ENCODE measurements around a stretch of chr5.

- PRO-cap = no peak
Measured at GRCh38 chr5:59624054-59624808, 269.3 kb downstream of the PDE4D start.

- PRO-cap = no peak
Measured at GRCh38 chr5:59750301-59750759, 143.2 kb downstream of the PDE4D start.

DNA sequence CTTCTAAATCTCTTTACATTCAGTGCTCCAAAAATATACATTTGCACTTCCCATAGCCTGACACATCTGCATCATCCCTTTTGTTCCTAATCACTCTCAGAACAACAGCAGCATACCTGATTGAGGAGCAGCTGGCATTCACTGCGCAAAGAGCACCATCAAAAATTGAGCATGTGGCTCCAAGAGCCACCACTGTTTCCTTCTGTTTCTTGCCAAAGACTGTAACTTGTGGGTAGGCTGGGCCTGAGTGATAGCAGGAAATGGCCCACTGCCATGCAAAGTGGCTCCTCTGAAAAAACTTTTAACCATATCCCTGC is 355.2 kb upstream of the PDE4D start:
- PRO-cap = no peak

GRCh38 chr5:60507569-60508122 is 192.3 kb downstream of the DEPDC1B start:
- PRO-cap = no peak

- PRO-cap = no peak
Measured at GRCh38 chr5:60538977-60539671, 160.8 kb downstream of the DEPDC1B start.

DNA sequence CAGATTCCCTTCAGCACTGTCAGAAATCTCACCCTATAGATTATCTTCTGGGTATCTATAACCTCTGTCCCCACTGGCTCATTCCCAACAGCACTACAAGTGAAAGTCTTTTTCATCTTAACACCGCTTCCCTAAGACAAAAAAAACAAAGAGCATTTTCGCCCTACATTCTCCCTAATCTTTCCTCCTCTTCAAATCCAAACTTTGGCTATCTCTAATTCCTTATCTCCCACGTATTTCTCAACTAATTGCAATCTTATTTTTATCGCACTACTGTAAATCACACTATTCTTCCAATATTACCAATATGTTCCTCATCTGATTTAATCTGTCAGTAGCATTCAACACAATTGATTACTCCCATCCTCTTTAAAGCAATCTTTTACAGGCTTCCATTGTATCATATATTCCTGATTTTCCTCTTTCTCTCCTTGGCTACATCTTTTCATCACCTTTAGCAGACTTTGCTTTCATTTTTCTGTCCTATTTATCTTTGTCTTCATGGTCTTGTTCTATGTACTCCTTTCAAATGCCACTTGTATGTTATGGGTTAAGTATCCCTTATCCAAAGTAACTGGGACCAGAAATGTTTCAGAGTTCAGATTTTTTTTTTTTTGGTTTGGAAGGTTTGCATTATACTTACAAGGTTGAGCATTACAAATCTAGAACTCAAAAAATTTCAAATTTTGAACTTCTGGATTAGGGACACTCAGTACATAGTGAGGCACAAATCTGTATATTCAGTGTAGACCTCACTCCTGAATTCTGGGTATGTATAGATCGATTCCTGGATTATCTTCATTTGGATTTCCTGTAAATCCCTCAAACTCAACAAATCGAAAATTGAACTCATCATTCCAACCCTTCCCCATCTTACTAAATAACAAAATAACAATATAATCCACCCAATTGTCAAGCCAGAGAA is 37.0 kb downstream of the ERCC8 start:
- PRO-cap = no peak

GRCh38 chr5:61069734-61070048 is 92.6 kb downstream of the SMIM15 start:
- PRO-cap = unidirectional peak, minus-strand start at chr5:61069804

DNA sequence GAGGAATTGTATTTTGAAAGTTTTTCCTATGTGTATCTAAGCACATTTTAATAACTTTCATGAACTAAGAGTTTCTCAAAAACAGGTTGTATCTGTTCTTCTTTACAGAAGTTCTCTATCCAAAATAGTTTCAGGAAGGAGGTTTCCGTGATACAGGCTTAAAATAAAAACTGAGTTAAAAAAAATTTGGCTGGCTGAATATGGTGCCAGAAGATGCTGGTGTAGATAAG is 49.9 kb upstream of the SMIM15 start:
- PRO-cap = no peak

DNA sequence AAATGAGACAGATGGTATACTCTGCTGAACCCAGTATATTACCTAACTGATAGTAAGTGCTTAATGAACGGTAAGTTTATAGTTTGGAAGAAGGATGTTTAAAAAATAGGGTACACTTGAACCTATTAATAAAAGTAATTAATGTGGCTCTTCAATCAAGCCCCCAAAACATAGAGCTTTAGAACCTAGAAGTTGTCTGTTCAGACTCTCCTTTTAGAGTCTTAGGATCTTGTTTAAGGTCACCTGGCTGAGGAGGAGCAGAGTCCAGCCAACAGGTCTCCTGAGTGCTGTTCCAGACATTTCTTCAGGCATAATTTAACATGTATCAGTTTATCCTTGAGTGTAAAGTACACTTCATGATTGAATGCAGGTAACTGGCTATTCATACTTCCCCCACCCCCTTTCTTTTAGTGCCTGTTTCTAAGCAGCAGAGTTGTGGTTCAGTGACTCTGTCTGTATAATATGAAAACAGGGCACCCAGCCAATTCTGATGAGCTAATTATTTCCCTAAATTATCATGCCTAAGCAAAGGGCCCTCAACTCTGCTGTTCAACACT is 52.0 kb upstream of the ZSWIM6 start:
- PRO-cap = no peak

DNA sequence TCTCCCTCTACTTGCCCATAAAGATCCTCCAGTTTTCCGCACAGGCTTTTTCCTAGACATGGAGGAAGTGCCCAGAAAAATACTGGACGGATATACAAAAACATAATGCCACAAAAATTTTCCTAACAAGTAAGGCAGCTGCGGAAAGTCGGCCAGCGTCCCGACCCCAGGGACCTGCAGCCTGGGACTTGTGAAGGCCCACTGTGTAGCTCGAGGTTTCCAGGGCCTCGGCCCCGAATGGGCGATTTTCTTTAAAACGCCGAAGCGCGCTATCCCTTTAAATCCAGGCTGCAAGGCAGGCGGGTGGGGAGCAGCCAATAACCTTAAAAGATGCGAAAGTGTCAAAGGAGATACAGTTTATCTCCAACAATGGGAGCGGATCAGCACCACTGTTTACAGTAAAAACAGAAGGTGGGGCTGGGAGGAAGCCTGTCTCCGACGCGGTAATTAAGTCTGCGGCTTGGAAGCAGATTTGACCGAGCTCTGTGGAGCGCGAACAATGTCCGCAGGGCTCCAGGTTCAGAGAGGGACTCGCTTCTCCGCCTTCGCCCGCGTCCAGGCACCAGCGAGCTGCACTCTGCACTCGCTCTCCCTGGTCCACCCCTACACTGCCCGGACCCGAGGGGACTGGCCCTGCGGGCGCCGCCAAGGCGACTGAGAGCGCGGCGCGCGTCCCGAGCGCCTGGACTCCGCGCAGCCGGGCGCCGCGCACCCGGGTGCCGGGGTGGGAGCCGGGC is 1.6 kb upstream of the ZSWIM6 start:
- PRO-cap = no peak

GRCh38 chr5:61333165-61334124 is 1.4 kb downstream of the ZSWIM6 start:
- PRO-cap = bidirectional peak, plus-strand start at chr5:61333626, minus-strand start at chr5:61333417

- PRO-cap = no peak
Measured at GRCh38 chr5:61336220-61336752, 4.2 kb downstream of the ZSWIM6 start.

DNA sequence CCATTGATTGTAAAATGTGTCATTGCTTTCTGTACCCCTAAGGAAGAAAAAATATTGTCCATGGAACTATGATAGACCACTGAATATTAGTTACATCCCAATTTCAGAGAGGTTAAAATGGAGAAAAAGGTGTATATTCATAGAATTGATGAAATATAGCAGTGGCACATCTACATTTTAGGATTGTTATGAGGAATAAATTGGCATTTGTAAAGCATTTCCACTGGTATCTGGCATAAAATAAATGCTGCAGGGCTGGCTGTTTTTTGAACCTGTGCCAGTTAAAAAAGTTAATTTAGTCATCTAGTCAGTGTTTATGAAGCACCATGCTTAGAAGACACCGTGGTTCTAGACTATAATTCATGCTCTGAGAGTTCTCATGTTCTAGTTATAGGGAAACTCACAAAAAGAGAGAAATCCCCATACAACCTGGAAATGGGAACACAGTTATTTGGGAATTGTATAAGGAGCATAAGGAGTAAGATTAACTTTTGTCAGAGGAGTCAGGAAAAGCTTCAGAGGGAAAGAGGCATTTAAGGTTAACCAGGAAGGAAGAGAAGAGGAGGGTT is 93.2 kb downstream of the ZSWIM6 start:
- PRO-cap = no peak

- PRO-cap = no peak
Measured at GRCh38 chr5:61440524-61441066, 108.5 kb downstream of the ZSWIM6 start.

DNA sequence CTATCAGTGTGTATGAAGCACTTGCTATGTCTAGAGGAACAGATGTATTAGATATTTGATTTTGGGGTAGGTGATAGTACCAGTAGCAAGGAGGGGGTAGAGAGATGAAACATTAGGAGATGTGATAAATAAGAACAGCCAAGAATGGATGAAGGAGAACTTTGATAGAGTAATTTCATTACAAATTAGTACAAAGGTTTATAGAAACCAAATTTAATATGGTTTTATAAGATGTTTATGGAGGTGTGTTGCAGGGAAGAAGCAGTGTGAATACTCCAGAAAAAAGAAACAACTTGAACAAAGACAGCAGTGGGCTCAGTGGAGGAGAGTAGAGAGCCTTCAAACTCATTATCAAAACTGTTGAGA is 167.3 kb downstream of the ZSWIM6 start:
- PRO-cap = no peak

DNA sequence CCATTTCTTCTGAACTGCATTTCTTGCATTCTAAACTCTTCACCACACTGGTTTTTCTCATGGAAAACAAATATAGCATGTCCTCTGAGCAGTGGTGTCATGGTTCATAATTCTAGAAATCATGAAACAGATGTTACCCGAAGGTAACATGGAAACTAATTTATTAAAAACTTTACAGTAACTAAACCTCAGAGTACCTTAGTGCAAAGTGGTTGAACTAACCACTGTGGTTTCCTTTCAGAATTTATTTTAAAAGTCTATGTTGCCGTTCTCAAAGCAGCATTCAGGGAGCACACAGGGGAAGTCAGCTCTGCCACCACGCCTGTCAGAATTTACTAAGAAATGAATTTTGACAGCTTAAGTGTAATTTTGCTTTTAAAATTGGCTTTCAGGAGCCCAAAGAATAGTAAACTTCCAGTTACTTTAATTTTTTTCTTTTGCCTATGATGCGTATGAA is 202.4 kb downstream of the ZSWIM6 start:
- PRO-cap = no peak

- PRO-cap = no peak
Measured at GRCh38 chr5:61624954-61625519, 293.0 kb downstream of the ZSWIM6 start.

- PRO-cap = no peak
Measured at GRCh38 chr5:61790626-61791206, 458.7 kb downstream of the ZSWIM6 start.

DNA sequence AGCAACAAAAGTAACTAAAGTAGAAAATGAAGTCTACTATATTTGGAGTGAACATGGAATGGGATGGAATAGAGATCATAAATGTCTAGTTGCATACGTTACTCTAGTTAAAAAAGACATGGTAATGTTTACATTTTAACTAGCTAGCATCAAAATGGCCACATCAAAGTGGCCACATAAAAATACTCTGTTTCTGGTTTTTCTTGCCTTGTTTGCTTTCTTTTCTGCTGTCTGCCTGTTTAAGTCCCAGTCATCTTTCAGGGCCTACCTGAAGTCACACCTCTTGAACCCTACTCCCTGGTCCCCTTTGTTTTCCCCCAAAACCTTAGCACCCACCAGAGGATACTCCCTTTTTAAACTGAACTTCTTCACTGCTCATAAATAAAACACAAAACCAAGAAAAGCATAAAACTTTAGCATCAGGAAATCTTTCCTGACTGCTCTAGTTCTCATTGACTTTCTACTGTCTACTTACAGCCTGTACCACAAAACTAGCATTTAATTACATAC is 6.3 kb upstream of the KIF2A start:
- PRO-cap = no peak

DNA sequence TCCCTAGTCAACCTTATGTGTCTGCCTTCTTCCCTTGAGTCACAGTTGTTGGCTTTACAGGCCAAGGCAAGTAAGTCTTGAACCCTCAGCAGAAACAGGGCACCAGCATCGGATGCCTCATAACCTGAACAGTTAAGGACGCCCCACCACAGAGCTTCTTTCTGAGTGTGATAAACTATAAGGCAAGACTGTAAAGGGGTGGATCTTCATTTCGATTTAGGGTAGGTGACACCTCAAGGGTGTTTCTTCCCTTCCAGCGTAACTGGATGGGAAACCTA is 622 bp upstream of the KIF2A start:
- PRO-cap = no peak